ENCODE results near the gene GCLM.

- PRO-cap, result no peak
- RAMPAGE, long total RNA, result no peak
Measured at GRCh38 chr1:92543165-92543767, 56.5 kb upstream of the GFI1 start.

- PRO-cap, result no peak
- RAMPAGE, long total RNA, result no peak
Measured at GRCh38 chr1:92956977-92957585, 4.2 kb downstream of the DIPK1A start.

DNA sequence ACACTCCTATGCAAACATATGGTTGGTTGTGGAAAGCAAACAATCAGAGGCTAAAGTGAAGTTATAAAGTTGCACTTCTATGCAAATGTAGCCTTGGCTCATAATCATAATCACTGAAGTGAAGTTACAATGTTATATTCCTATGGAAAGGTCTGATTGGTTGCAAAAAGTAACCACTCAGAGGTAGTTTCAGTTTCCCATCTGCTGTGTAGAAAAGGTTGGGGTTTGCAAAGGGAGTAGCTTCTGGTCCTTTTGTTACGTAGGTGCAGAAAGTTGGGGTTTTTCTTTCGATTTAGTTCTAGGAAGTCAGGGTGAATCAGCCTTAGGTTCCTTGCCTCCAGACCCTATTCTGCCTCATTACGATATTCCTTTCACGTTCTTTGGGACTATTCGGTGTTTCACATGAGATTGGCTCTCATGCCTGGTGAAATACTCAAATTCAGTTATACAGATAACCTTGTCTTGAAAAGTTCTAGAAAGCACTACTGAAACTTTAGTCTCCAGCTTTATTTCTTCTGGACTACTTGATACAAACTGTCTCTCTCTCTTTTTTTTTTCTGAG is 36.6 kb upstream of the MTF2 start:
- PRO-cap, result no peak
- RAMPAGE, long total RNA, result no peak

GRCh38 chr1:93277468-93277667 is 68.3 kb upstream of the DR1 start:
- PRO-cap, result unidirectional peak, minus-strand start at chr1:93277577
- RAMPAGE, long total RNA, result no peak

DNA sequence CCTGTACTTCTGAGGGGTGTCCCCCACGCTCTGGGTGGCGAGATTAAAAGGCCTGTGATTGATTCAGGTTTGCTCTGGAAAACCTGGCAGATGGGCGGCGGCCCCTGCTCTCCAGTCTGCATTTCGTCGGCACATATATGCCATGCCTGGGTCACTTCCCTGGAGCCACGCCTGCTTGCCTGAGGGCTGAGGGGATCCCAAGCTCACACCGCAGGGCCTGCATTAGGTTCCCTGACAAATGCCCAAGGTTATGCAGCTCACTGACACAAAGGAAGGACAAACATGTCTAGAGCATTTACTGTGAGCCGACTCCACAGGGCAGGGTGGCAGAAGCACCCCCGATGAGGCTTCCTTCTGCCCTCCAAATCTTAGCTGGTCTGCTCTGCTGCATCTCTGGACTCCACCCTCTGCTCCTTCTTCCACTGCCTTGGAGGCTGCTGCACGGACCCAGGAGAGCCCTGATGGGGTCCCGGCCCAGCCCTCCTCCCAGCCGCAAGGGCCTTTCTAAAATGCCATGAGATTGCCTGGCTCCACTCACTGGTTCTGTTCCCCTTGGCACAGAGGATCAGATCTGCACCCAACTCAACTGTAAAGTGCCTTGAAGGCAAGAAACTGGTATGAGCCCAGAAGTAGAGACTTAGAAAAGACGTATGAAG is 103.8 kb downstream of the BCAR3 start:
- PRO-cap, result no peak
- RAMPAGE, long total RNA, result no peak

- PRO-cap, result no peak
- RAMPAGE, long total RNA, result no peak
Measured at GRCh38 chr1:93581981-93582825, 99.4 kb downstream of the BCAR3 start.

- PRO-cap, result no peak
- RAMPAGE, long total RNA, result no peak
Measured at GRCh38 chr1:93584224-93585021, 97.2 kb downstream of the BCAR3 start.

GRCh38 chr1:93587934-93588728 is 93.5 kb downstream of the BCAR3 start:
- PRO-cap, result no peak
- RAMPAGE, long total RNA, result no peak

GRCh38 chr1:93656082-93656858 is 25.4 kb downstream of the BCAR3 start:
- PRO-cap, result no peak
- RAMPAGE, long total RNA, result no peak

DNA sequence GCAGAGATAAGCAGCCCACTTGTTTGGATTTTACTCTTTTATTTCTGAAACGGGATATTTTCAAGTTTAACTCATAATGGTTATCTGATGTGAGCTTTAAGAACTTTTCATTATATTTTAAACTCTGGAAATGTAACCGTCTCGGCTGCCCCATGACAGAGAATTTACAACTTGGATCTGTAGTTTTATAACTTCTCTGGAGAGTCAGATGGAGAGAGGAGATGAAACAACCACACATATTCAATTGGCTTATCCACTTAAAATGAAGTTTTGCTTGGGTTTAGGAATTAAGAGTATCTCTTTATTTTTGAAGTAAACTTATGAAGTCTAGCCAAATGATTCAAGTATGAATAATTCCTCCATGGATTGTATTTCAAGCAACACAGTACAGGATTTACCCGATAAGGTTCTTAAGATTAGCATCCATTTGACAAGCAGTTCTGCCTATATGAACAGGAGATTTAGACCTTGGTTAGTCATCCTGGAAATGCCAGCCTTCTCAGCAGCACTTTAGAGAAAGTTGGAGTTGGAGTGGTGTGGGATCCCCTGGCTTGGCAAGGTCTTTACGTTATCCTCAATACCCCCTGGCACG is 1.7 kb downstream of the BCAR3 start:
- PRO-cap, result no peak
- RAMPAGE, long total RNA, result no peak

- PRO-cap, result no peak
- RAMPAGE, long total RNA, result no peak
Measured at GRCh38 chr1:93715248-93715848, 33.7 kb upstream of the BCAR3 start.

DNA sequence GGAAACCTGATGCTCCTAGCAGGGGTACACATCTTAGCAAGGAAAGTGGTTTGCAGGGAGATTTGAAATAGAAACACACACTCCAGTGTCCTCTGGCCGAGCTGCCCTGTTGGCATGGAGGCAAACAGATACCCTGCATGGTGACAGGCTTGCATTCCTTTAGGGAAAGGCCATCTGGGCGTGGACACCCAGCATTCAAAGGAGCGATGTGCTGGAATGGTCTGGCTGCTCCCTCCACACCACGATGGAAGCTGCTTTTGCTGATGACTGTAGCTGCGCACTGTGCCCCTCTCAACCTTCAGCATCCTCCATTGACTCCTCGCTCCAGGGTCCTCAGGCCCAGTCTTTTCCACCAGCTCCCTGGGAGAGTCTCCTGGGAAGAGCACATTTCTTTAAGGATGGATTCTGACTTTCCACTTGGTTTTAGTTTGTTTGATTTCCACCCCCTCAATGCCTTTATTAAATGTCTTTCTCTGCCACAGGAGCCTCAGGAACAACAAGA is 41.6 kb upstream of the BCAR3 start:
- PRO-cap, result no peak
- RAMPAGE, long total RNA, result no peak

DNA sequence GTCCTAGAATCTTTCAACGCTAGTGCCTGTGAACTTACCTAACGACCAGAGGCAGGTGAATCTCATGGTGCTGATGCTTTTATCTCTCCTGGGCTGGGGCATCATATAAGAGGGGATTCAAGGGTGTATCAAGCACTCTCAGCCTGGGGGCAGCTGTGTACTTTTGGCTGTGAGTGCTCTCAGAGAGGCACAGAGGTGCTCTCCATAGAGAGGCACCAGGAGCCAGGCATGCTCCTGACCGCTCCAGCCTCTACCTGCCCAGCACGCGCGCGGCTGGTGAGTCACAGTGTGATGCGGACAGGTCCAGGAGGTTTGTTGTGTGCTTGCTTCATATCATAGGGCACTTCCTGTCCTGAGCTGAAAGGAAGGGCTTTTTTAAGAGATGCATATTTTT is 93.5 kb upstream of the BCAR3 start:
- PRO-cap, result no peak
- RAMPAGE, long total RNA, result no peak

GRCh38 chr1:93909132-93910110 is at the start of gene GCLM:
TSS of gene GCLM (minus strand) at chr1:93909430.
- PRO-cap, result bidirectional peak, plus-strand start at chr1:93909335, minus-strand start at chr1:93909430
- RAMPAGE, long total RNA, result no peak

GRCh38 chr1:94022332-94022969 is 98.5 kb downstream of the ABCA4 start:
- PRO-cap, result no peak
- RAMPAGE, long total RNA, result no peak

DNA sequence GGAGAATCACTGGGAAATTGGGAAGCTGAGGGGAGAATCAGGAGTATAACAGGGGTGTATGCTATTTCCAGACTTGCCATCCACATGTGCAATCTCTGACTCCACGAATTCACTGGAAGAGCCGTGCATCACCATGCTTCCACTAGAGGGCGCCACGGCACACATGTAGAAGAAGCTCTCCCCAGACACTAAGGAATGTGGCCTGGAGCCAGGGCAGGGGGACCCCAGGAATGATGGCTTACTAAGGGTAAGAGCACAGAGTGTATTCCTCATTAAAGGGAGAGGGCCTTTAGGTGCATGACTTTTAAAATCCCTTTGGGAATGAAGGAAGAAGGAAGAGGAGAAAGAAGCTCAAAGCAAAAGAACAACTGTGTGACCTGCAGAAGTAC is 81.4 kb downstream of the ABCA4 start:
- PRO-cap, result unidirectional peak, minus-strand start at position 190 of the sequence
- RAMPAGE, long total RNA, result no peak

GRCh38 chr1:94045220-94046070 is 75.5 kb downstream of the ABCA4 start:
- PRO-cap, result bidirectional peak, plus-strand start at chr1:94045921, minus-strand start at chr1:94045641; unidirectional peak, minus-strand start at chr1:94045976
- RAMPAGE, long total RNA, result no peak

- PRO-cap, result no peak
- RAMPAGE, long total RNA, result no peak
Measured at GRCh38 chr1:94061932-94062572, 58.9 kb downstream of the ABCA4 start.

DNA sequence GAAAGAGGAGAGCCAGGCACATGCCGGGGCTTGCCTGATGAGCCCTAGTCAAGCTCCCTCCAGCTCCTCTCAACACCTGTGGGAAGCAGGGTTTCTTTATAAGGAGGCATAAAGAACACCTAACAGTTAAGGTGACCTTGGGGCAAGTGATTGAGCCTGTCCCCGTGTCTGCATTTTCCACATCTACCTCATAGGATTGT is 17.2 kb downstream of the ABCA4 start:
- PRO-cap, result unidirectional peak, minus-strand start at position 74 of the sequence
- RAMPAGE, long total RNA, result no peak

- PRO-cap, result no peak
- RAMPAGE, long total RNA, result no peak
Measured at GRCh38 chr1:94125640-94125963, 4.7 kb upstream of the ABCA4 start.